ENCODE measurements around a stretch of chr5.

- PRO-cap, result no peak
- RAMPAGE, long total RNA, result no peak
These were observed 21.4 kb upstream of the ATP10B start for GRCh38 chr5:160873205-160874022.

GRCh38 chr5:161269016-161269414, 277.5 kb downstream of the GABRB2 start:
- PRO-cap, result no peak
- RAMPAGE, long total RNA, result no peak

DNA sequence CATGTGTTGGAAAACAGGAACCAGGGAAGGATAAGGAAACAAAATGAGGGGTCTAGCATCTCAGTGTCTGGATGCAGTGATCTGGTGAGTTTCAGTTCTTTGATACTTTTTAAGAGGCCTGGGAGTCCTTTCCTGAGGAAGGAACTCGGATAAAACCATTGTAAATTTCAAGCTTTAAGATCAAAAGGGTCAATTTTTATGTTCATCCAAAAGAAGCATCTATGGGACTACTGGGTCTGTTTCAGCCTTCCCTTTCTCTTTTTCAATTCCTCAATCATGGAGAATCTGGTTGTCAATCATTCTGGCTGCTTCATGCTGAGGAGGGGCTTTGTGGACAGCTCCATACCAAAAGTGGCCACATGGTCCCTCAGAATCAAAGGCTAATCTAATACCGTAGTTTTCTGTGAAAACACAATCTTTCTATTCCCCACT, 562.5 kb upstream of the CCNG1 start:
- PRO-cap, result no peak
- RAMPAGE, long total RNA, result no peak

DNA sequence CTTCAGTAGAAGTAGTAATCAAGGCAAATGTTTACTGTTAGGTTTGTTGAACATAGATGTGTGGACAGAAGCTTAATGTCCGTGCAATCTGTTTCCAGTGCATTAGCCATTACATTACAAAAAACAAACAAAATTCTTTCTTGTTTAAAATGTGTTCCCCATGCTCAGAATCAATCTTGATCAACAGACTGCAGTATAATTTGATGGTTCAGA, 283.9 kb upstream of the CCNG1 start:
- PRO-cap, result no peak
- RAMPAGE, long total RNA, result no peak

- PRO-cap, result no peak
- RAMPAGE, long total RNA, result no peak
These were observed 1.3 kb downstream of the MAT2B start for GRCh38 chr5:163506645-163507165.

DNA sequence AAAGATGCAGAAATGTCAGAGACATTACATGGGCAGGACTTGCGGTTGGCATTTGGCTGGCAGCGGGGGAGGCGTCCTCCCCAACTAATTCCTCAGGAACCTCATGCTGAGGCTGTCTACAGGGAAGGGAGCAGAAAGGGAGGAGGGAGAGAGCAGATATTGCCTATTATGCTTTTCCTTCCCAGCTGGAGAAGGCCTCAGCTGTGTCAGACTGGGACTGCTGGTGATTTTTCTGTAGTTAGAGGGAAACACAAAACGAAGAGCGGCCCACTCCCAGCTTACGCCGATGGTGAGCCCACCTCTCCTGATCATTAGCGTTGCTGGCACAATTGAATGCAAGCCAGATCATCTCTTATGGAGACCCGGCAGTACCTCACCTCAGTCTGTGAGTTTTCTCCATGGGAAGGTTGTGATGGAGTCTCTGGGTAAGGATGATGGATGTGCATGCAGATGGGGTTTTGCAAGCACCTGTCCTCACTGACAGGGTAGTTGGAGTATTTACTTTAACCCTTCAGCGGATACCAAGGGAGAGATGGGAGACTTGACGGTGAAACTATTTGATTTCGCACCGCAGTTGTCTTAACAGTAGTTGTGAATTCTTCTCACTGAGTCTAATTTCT, 536.6 kb upstream of the WWC1 start:
- PRO-cap, result no peak
- RAMPAGE, long total RNA, result no peak

GRCh38 chr5:167952523-167953052, 338.9 kb upstream of the WWC1 start:
- PRO-cap, result no peak
- RAMPAGE, long total RNA, result no peak

DNA sequence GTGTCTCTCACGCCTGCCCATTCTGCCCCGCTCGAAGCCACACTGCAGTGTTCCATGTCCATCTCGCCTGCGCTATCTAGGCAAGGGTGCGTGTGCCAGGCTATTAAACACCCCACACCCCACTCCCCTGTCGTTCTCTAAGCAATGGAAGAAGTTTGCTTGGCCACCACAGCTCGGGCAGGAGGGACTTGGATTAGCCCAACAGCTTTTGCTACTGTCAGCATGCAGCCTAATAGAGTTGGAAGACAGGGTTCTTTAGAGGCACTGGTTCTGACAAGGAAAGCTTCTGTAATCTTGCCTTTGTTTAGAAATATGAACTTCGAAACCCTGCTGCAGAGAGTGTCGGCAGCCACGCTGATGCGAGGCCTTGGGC, 268.6 kb upstream of the WWC1 start:
- PRO-cap, result no peak
- RAMPAGE, long total RNA, result no peak

DNA sequence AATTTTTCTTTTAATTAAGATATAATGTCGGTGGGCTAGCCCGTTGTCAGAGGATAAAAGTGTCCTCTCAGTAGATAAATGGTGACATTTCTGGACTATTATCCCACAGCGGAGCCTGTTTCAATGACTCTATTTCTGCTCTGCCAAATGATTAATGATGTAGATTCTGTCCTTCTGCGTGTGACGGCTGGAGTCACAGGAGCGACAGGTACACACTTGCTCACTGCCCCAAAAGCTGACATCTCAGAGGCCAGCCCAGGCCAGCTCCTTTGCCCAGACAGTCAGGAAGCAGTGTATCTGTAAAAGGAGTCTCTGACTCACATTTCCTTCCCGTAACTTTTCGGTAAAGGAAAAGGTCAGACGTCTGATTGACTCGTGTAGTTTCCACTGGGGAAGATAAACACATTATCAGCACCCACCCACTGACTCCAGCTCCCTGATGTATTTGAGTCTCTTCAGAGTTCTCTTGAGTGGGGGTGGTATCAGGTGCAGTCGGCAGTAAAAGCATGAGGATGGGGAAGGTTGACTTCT, 64.5 kb upstream of the WWC1 start:
- PRO-cap, result no peak
- RAMPAGE, long total RNA, result no peak

GRCh38 chr5:168397484-168398045, 88.7 kb upstream of the RARS1 start:
- PRO-cap, result no peak
- RAMPAGE, long total RNA, result start-site peak on the plus strand at chr5:168397725-168397837, 10 reads

DNA sequence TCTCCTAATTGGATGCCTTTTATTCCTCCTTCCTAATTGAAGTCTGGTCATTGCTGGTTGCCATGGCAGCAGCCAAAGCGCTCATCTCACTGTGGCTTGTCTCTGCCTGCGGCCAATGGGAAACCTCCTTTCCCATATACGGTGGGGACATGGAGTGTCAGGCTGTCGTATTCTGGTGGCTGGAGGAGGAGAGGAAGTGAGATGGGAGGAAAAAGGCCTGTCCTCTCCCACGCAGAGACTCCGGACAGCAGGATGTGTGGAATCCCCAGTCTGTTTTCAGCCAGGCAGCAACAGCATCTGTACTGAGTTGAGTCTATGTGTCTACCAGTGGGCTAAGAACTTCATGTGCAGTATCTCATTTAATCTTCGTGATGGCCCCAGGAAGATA, 52.1 kb upstream of the RARS1 start:
- PRO-cap, result no peak
- RAMPAGE, long total RNA, result no peak

DNA sequence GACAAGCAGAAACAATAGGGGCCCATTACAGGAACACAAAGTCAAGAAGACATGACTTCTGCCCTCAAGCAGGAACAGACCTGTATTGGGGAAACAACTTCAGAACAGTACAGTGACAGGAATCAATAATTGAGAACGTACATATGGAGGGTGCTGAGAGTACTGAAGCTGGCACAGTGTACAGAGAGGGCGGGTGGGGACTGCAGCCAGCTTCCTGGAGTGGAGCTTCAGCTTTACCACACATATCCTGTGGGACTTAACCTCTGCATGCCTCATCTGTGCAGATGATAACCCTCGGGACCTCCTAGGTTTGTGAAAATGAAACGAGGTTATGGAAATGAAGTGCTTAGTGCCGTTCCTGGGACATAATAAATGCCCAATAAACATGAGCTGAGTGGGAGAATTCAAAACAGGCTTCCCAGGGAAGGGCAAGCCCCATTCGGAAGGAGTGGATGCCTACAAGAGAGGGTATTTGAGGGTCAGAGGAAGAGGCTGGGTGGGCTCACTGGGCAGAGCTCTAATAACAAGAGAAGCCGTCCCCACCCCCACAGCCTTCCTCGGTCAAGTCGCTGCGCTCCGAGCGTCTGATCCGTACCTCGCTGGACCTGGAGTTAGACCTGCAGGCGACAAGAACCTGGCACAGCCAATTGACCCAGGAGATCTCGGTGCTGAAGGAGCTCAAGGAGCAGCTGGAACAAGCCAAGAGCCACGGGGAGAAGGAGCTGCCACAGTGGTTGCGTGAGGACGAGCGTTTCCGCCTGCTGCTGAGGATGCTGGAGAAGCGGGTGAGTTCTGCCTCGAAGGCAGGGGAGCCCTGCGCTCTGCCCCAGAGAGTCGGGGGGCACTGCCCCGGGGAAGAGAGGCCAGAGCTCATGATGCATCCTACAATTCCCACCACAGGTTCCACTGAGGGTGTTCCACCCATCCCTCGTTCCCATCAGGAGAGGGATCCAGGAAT, 21.8 kb upstream of the RARS1 start:
- PRO-cap, result no peak
- RAMPAGE, long total RNA, result no peak

DNA sequence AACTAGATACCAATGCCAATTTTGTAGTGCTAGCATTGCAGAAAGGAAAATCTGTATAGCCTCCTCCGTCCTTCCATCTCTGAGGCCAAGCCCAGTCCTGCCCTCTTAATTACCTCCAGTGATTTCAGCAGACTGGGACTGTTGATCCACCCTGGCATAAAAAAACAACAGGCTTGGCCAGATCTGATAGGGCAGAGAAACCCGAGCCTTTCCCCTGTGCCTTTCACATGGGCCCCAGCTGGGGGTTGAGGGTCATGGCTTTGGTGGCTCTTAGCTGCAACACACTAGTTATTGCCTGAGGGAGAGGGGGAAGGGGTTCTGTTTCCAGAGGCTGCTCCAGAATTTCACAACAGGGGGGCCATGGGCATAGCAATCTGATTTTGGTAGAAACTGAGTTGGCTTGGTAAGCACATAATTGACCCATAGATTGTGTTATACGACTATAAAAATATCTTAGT, 21.2 kb upstream of the PANK3 start:
- PRO-cap, result no peak
- RAMPAGE, long total RNA, result no peak

GRCh38 chr5:168664411-168665032, 85.4 kb upstream of the PANK3 start:
- PRO-cap, result no peak
- RAMPAGE, long total RNA, result start-site peak on the minus strand at chr5:168664684-168664780, 61 reads

DNA sequence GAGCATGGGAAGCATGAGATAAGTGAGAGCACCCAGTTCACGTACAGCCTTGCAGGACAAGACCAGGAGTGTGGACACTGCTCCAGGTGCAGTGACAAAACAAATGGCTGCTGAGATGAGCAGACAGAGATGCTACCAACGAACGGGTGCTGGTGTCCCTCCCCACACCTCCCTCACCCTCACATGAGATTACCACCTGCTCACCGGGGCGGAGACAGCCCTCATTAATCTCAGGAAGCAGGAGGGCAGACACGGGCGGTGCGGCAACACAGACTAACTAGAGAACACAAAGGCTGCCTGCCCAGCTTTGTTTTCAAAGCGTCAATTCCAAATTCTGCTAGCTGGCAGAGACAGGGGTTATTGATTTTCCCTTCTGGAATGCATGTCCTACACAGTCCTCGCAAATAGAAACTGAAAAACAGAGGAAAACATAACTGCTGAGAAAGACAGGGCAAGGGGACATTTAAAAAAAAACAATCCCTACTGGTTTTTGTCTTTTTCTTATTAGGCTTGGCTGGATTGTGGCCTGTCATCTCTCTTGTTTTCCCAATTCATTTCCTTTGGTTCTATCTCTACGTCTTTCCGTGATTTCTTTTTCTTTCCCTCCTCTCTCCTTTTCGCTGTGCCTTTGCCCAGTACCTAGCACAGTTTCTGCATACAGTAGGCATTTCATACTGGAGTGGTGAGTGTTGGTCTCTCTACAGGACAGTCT, 298.4 kb upstream of the PANK3 start:
- PRO-cap, result no peak
- RAMPAGE, long total RNA, result no peak

- PRO-cap, result no peak
- RAMPAGE, long total RNA, result start-site peak on the minus strand at chr5:169013969-169014011, 5 reads
These were observed 287.1 kb downstream of the SLIT3 start for GRCh38 chr5:169013779-169014332.

DNA sequence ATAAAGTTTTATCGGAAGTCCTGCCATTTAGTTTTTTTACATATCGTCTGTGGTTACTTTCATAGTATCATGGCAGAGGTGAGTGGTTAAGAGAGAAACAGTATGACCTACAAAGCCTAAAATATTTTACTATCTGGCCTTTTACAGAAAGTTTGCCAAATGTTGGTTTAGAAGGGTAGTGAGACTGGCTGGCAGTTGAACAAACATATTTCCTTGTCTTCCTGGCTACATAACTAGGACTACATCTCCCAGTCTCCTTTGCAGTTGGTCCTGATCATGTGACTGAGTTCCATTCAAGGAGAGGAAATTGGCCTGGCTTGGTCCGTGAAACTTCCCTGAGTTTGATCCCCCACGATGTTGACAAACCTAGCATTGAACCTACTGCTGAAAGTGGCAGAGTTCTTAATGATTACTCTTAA, 280.9 kb downstream of the SLIT3 start:
- PRO-cap, result no peak
- RAMPAGE, long total RNA, result no peak

- PRO-cap, result no peak
- RAMPAGE, long total RNA, result no peak
These were observed 183.4 kb downstream of the SLIT3 start for GRCh38 chr5:169117533-169117950.

DNA sequence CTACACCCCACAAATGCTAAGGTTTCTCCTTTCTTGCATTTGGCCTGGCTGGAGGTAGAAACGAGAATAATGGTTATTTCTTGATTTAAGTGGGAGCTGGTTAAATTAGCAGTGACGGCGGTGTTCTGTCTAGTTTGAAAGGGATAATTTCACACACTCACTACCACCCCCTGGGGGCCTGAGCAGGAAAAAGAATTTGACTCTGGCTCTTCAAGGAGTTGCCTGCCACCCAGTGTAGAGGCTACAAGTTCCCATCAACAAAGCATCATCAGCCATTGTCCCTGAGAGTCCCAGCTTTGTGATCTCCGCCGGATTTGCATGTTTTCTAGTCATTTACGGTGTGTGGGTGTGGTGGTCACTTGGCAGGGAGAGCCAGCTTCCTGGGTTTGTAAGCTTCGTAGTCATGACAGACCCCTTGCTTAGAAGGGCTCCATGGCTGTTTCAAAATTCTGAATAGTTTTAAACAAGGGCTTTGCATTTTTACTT, 379 bp upstream of the INSYN2B start:
- PRO-cap, result no peak
- RAMPAGE, long total RNA, result no peak

GRCh38 chr5:170044328-170044582, 61.4 kb upstream of the FOXI1 start:
- PRO-cap, result no peak
- RAMPAGE, long total RNA, result no peak